GM19239 (cell line): Measurements from ENCODE around the gene PELP1.

GRCh38 chr17:3913881-3914940, 2.1 kb downstream of the P2RX1 start:
- RRBS, result 14% methylated on average over 1 of the region's 22 CpGs

GRCh38 chr17:3944500-3944936, 19.7 kb downstream of the ATP2A3 start:
- RRBS, result no CpG with 5 or more reads among the region's 25 CpGs

DNA sequence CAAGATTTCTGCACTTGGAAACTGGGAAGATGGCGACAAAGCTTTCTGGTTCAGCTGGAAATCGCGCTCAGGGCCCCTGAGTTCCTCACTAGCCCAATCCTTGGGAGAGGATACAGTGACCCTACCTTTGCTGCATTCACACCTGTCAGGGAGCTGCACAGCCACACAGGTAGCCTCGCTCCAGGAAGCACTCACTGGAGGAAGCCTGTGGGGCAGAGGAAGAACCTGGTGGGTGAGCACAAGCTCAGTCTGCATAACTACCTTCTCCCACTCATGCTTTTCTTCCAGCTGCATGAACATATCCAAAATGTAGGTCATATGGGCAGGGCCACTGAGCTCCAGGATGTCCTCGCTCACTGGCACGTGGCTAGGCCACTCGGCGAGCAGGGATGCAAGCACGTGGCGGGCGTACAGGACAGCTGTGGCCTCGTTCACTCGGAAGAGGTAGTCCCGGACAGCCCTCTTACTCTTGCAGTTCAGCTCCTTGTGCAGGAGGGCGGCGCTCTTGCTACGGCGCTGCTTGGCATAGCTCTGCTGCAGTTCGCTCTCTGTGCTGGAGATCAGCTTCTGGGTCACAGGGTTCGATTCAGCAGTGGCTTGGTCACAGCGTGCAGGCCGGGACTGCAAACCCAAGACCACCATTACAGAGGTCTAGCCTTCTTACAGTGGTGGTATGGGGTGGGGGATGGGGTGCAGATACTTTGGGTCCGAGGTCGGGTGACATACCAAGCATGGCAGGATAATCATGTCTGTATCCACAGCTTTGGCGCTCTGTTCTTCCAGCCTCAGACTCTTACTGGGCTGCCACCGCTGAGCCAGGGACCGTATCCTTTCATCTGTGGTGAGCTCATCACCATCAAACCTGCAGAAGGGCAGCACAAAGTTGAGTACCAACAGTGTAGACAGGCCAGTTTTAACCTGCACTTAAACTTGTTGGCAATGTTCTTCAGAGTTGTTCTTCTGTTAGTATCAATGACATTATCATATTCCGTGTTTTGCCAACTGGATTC, 53.2 kb upstream of the ATP2A3 start:
- RRBS, result no CpG with 5 or more reads among the region's 28 CpGs

GRCh38 chr17:4033469-4034618, 69.6 kb upstream of the ATP2A3 start:
- RRBS, result no CpG with 5 or more reads among the region's 21 CpGs

DNA sequence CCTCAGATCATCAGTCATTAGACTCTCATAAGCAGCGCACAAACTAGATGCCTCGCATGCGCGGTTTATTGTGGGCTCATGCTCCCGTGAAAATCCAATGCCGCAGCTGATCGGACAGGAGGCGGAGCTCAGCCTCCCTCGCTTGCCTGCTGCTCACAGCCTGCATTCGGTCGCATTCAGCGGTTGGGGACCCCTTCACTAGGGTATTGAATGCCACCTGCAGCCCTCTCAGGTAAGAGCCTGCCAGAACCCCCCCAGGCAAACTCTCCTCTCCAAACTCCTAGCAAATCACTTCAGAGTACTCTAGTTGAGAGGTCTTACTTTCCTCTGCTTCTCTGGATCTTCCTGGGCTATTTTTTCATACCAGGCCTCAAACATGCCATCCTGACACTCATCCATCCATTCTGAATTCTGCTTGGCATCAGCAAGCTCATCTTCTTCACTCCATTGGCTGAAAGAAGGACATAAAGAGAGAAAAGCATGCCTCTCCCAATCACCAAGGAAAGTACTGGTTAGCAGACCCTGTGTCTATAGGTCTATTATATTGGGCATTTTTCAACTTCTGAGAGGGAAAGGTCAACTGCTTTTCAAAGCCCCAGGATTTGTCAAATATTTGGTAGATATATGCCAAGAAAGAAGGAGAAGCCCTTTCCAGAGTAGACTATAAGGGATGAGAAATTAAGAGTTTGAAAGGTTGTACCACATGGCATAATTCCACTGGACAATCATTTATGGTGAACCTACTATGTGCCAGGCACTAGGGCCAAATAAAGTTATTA, 86.7 kb downstream of the ZZEF1 start:
- RRBS, result no CpG with 5 or more reads among the region's 12 CpGs

DNA sequence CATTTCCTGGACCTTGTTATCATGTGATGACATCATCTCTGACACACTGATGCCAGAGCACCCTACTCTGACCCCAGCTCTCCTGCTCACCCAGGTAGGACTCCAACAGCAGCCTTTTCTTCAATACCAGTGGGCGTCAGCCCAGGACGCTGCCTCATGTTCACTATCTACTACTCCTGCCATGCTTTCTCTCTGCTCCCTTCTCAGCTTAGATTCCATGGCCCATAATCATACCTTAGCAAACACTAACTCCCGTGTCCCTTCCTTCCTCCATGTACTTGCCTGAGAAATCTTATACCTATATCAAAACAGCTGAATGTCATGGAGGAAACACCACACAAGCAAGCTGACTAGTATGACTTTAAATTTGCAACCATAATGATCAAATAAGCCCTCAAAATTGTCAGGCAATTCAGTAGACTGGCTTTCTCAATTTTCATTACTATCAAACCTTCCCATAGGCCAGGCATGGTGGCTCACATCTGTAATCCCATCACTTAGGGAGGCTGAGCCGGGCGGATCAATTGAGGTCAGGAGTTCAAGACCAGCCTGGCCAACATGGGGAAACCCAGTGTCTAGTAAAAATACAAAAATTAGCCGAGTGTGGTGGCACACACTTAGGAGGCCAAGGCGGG, 82.9 kb downstream of the ZZEF1 start:
- RRBS, result no CpG with 5 or more reads among the region's 7 CpGs

DNA sequence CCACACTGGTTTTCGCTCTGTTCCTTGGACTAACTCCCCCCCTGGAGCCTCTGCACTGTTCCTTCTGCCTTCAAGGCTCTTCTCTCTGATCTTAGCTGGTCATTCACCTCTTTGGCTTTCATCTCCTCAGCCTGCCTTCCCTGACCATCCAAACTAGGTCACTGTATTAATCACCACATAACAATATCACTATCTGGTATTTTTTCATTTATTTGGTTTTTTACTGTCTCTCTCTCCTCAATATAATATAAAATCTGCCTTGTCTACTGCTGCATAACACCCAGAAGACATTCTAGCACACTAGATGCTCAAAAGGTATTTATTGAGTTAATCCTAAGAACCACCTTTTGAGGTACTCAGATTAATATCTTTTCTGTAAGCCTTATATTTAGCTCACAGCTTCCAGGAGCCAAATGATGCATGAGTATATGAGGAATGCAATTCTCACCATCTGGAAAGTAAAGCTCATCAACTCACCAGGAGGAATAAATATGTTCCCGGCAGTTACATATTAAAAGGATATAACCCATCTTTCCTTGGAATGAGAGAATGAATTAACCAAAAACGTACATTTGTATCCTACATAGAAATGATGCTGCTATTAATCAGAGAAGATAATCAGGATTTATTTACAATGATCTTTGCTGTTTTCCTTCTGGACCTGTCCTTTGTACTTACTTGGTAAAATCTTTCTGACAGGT, 80.6 kb downstream of the ZZEF1 start:
- RRBS, result no CpG with 5 or more reads among the region's 3 CpGs

DNA sequence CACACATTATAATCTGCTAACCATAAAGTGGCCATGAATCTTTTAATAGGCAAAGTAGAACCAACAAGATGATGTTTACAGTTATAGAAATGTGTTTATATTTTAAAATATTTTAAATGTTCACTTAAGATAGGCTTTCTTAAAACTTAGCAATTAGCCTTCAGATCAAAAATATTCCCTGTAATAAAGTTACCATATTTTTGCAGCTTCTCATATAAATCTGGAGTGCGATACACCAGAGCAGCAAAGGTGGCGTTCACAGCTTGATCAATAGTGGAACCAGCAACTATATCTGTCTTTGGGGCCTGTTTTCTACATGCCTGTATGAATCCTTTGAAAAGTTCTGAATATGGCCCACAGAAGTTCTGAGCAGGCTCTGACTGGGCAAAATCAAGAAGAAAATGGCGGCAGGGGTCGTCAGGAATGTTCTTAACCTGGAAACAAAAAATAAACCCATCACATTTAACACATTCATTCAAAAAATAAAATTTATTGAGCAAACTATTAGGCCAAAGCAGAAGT, 72.3 kb downstream of the ZZEF1 start:
- RRBS, result no CpG with 5 or more reads among the region's 4 CpGs

- RRBS, result no CpG with 5 or more reads among the region's 7 CpGs
Measured at GRCh38 chr17:4105533-4106006, 37.3 kb downstream of the ZZEF1 start.

DNA sequence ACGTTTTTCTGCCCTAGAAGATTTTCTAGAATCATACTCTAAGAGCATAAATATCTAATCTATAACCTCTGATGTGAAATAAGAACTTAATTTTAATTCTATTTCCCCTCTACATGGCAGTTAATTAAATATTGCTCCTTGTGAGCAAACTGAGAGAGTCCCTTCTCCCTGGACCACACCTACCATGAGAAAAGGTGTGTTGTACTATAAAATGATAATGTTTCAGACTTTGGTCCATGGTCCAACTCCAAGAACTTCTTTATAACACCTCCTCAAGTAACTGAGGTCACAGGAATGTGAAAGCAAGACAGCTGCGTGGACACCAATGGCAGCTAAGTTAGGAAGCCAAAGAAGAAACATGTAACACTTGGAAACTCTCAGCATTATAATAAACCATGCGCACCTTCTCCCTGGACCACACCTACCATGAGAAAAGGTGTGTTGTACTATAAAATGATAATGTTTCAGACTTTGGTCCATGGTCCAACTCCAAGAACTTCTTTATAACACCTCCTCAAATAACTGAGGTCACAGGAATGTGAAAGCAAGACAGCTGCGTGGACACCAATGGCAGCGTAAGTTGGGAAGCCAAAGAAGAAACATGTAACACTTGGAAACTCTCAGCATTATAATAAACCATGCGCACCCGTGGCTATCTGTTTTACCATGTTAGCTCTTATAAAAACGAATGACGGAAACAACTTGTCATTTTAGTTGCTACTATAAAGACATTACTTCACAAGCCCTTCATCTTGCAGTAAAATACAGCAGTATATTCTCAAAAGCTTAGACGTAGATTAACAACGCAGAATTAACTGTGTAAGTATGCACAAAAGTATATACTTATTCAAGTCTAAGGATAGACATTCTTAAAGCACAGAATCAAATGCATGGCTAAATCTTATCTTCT, 3.8 kb downstream of the ZZEF1 start:
- RRBS, result no CpG with 5 or more reads among the region's 11 CpGs

DNA sequence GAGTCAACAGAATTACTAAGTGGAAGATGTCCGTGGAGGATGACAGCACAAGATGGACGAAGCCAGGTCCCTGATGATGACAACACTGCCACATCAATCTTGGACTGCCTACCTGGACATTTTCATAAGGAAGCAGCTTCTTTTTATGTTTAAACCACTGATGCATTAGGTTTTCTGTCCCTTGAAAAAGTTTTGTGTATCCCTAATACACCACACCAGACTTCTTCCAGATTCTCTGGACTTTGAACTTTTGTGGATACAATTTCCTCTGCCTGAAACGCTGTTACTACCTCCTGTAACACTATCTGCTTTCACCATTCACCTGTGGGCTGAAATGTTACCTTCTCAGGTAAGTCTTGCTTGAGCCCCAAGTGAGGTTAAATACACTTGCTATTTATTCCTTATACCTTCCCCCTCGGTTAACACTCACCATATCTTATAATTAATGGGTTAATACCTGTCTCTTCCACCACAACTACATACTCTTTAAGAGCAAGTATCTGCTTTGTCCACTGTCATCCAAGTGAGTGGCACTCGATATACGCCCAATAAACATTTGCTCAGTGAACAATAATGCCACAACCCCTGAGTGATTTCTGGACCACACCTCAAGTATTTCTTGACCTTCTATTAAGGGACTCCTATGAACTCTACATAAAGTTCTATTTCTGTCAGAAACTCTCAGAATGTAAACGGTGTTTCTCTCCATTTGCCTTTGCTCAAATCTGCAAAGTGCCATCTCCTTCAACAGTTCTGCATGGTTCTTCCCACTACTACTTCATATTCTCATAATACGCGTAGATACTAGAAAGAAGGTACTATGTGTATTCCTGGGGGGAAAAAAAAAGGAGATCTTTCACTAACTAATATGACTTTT, 2.6 kb downstream of the ZZEF1 start:
- RRBS, result no CpG with 5 or more reads among the region's 9 CpGs

- RRBS, result no CpG with 5 or more reads among the region's 5 CpGs
Measured at GRCh38 chr17:4144549-4144840, 1.5 kb downstream of the CYB5D2 start.

DNA sequence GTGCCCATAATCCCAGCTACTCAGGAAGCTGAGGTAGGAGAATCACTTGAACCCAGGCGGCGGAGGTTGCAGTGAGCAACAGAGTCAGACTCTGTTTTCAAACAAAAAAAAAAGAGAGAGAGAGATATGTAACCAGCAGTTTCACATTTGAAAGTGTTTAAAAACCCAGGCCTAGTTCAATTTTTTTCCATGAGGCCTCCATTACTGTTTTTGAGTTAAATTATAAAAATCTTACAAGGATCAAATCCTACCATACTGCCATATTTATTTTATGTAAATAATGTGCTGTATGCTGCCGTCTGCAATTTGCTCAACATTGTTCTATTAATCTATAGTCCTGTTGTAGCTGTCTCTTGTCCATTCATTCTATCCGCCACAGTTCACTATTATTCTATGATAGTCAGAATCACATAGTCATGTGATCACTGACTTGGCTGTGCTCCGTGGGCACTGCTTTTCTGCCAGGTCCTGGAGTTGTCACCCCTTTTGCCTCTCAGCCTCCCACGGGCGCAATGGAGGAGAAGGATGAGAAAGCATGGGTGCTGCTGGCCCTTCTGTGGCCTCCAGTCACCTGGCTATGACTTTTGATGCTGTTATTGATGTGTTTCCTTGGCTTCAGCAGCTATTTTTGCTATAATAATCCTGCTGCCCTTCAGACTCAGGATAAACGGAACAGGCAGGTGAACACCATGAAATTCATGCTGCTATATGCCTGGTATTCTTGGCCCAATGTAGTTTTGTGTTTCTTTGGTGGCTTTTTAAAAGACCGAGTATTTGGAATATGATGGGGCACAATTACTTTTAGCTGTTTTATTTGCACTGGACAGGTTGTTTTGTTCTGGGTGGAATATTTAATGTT, 37.3 kb upstream of the ANKFY1 start:
- RRBS, result no CpG with 5 or more reads among the region's 9 CpGs

- RRBS, result no CpG with 5 or more reads among the region's 7 CpGs
Measured at GRCh38 chr17:4479992-4480474, 18.6 kb upstream of the SPNS2 start.

DNA sequence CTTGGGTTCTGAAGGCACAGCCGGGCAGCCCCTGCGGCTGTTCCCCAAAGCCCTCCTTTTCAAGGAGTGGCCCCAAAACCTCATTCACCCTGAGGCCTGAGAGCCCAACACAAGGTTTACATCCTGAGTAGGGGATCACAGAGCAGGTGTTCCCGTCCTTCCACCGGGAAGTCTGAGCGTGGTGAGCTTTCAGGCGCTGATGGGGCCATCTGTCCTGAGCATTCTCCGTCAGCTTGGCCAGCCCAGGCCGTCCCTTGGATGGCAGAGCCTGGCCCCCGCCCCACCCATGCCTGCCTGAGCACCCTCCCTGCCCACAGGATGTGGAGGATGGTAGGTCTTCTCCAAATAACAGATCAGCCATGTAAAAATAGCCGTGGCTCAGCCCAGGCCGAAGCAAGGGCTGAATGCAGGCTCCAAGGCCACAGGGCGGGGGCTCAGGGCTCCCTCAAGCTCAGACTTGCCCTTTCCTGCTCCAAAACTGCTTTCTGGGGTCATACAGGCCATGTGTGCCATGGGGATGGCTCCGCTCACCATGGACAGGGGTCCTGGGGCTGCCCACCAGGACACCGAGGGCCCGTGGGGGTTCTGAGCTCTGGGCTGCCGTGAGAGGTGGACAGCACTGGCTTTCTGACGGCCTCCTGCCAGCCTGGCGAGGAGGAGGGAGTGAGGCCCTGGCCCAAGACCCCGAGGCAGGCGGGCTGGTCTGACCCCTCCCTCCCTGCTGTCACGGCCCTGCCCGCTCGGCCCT, 20.3 kb downstream of the SPNS2 start:
- RRBS, result no CpG with 5 or more reads among the region's 23 CpGs

DNA sequence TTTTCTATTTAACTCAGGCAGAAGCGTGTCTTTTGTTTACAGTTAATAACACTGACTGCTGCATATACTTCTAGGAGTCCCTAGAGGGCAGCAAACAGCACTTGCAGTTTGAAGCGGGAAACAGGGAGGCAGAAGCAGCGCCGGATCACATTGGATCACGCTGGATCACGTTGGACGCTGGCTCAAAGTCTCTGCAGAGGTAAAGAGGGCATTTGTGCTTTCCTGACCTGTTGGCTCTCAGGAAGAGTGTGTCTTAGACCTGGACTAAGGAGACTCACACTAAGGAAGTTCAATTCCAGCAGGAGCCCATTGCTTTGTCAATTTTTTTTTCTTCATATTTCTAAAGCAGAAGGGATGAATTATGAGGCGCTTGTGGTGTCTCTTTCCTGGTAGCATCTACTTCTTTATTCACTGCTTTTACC, 5.3 kb upstream of the GGT6 start:
- RRBS, result no CpG with 5 or more reads among the region's 8 CpGs

DNA sequence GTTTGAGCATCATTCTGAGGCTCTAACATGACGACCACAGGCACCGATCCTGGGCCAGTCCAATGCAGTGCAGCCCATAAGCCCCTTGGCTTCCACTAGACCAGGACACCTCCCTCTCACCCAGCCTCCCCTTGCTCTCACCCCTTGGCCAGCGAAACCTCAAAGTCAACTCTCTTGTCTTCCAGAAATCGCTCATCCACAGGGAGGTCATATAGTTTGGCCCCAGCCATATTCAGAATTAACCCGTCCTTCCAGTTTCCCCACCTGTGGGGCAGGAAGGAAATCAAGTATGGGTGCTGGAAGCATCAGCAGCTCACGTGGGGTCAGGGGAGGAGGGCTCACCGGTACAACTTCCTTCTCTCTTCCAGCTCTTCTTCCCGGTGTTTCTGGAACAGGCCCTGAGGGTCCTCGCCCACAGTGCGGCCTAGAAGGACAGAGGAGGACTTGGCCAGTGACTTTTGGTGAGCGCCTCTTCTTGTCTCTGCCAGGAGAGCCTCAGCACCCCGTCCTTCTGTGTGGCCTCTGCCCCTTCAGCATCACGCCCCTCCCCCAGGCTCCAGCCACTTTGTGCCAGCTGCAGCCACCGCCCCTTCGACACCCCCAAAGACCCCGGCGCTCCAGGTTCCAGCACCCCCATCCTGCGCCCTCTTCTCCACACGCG, 2.6 kb downstream of the ALOX15 start:
- RRBS, result no CpG with 5 or more reads among the region's 20 CpGs

GRCh38 chr17:4655786-4656176, 14.3 kb upstream of the ALOX15 start:
- RRBS, result no CpG with 5 or more reads among the region's 16 CpGs

GRCh38 chr17:4703621-4704519, at the start of gene PELP1:
TSS of gene PELP1 (minus strand) at chr17:4704137.
- RRBS, result 1% methylated on average over 30 of the region's 74 CpGs

GRCh38 chr17:4715028-4715664, 4.7 kb downstream of the ARRB2 start:
- RRBS, result no CpG with 5 or more reads among the region's 10 CpGs